Metastatic Breast Carcinoma in the Ovary (tissue), 3 donors: Measurements from ENCODE around the gene TTC23L.

GRCh38 chr5:28927399-28927773, 1889.0 kb upstream of the CDH9 start:
- PRO-cap, 3 experiments = no peak in any of the 3 experiments

GRCh38 chr5:30197761-30198366, 995.6 kb upstream of the CDH6 start:
- PRO-cap, 3 experiments = no peak in any of the 3 experiments

- PRO-cap, 3 experiments = no peak in any of the 3 experiments
Observed at GRCh38 chr5:31525956-31526616, 5.8 kb downstream of the DROSHA start.

GRCh38 chr5:31640090-31640734, 1.3 kb downstream of the PDZD2 start:
- PRO-cap, 3 experiments = no peak in any of the 3 experiments

- PRO-cap, 3 experiments = no peak in any of the 3 experiments
Observed at GRCh38 chr5:32109086-32110048, 64.8 kb downstream of the GOLPH3 start.

DNA sequence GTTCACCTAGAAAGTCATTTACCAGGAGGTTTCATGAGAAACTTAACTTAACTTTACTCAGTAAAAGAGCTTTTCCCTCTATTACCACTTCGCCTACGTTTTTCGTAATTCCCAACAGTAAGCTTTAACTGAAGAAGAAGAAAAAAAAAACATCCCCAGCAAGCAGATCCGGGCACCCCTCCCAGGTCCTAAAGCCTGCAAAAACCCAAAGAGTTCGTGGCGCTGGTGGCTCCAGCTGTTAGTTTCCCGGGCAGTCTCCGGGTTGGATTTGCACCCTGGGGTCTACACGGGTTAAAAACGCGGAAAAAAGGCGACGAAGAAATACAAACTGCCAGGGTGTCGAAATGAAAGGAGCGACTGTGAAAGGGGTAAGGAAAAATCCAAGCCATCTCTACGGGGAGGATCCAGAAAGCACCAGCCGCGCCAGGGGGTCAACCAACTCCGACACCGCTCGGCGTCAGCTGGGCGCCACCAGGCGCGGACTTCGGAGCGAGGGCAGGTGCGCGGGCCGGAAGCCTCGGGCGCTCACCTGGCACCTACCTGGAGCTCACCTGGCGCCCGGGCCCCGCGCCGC, 826 bp downstream of the GOLPH3 start:
- PRO-cap, 3 experiments = peak in 3 of 3 experiments; most common plus-strand start position 388 of the sequence (in 3); most common minus-strand start position 97 of the sequence (in 2)

- PRO-cap, 3 experiments = peak in 3 of 3 experiments; most common plus-strand start chr5:32174956 (in 1); most common minus-strand start chr5:32175069 (in 3)
Observed at GRCh38 chr5:32174894-32175482, 869 bp upstream of the GOLPH3 start.

- PRO-cap, 3 experiments = peak in 1 of 3 experiments; most common plus-strand start chr5:32274814 (in 1); most common minus-strand start chr5:32274693 (in 1)
Observed at GRCh38 chr5:32274447-32274997, 38.2 kb downstream of the MTMR12 start.

GRCh38 chr5:32331630-32332052, 18.9 kb upstream of the MTMR12 start:
- PRO-cap, 3 experiments = peak in 1 of 3 experiments; most common plus-strand start chr5:32331942 (in 1); most common minus-strand start chr5:32331729 (in 1)

DNA sequence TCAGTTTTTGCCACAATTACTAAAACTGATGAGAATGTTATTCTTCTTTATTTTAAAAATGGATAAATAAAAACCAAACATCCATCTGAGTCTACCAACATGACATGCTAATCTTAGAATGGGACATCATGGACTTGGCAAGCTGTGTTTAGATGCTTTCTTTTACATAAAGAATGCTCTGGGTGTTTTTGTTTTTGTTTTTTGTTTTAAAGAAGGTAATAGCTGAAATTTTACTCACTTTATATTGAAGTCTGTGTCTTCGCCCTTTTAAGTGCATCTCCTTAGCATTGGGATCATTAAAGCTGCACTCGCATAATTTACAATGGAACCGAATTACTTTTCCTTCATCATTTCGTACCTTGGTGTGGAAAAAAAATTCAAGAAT, 47.6 kb downstream of the ZFR start:
- PRO-cap, 3 experiments = no peak in any of the 3 experiments

DNA sequence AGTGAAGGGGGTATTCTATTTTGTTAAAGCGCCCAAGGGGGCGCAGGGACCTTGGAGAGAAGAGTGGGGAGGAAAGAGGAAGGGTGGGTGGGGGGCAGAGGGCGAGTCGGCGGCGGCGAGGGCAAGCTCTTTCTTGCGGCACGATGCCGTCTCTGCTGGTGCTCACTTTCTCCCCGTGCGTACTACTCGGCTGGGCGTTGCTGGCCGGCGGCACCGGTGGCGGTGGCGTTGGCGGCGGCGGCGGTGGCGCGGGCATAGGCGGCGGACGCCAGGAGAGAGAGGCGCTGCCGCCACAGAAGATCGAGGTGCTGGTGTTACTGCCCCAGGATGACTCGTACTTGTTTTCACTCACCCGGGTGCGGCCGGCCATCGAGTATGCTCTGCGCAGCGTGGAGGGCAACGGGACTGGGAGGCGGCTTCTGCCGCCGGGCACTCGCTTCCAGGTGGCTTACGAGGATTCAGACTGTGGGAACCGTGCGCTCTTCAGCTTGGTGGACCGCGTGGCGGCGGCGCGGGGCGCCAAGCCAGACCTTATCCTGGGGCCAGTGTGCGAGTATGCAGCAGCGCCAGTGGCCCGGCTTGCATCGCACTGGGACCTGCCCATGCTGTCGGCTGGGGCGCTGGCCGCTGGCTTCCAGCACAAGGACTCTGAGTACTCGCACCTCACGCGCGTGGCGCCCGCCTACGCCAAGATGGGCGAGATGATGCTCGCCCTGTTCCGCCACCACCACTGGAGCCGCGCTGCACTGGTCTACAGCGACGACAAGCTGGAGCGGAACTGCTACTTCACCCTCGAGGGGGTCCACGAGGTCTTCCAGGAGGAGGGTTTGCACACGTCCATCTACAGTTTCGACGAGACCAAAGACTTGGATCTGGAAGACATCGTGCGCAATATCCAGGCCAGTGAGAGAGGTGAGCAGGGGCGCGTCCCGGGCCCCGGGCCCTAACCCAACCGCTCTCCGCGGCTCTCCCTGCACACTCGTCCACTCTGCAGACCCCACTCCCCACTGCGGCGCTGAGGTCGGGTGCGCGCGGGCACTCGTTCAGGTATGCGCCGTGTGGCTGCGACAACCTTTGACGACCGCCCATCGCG, 859 bp downstream of the NPR3 start:
- PRO-cap, 3 experiments = peak in 1 of 3 experiments; most common minus-strand start position 465 of the sequence (in 1)

- PRO-cap, 3 experiments = no peak in any of the 3 experiments
Observed at GRCh38 chr5:33996486-33997211, 11.2 kb downstream of the AMACR start.

DNA sequence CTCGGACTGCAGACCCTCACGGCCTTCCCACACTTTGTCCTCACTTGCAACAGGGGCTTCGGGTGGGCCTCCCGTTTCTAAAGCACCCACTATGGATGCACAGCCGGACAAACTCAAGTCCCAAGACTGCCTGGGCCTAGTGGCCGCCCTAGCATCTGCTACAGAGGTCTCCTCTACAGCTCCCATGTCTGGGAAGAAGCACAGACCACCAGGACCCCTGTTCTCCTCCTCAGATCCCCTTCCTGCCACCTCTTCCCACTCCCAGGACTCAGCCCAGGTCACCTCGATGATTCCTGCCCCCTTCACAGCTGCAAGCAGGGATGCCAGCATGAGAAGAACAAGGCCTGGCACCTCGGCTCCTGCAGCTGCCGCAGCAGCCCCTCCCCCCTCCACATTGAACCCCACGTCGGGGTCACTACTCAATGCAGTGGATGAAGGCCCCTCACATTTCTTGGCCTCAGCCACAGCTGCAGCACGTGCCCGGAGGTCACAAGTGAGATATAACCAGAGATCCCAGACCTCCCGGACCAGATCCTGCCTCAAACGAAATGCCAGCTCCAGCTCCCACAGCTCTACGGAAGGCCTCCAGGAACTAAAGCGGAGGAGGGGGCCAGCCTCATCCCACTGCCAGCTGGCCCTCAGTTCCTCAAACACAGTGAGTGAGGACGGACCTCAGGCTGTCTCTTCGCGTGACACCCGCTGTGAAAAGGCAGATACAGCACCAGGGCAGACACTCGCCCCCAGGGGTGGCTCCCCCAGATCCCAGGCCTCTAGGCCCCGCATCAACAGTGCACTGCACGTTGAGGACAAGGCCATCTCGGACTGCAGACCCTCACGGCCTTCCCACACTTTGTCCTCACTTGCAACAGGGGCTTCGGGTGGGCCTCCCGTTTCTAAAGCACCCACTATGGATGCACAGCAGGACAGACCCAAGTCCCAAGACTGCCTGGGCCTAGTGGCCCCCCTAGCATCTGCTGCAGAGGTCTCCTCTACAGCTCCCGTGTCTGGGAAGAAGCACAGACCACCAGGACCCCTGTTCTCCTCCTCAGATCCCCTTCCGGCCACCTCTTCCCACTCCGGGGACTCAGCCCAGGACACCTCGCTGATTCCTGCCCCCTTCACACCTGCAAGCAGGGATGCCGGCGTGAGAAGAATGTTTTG, 149.8 kb upstream of the C1QTNF3 start:
- PRO-cap, 3 experiments = no peak in any of the 3 experiments

GRCh38 chr5:34485934-34486528, 170.1 kb upstream of the RAI14 start:
- PRO-cap, 3 experiments = peak in 1 of 3 experiments; most common plus-strand start chr5:34486455 (in 1)

GRCh38 chr5:34570490-34571821, 85.2 kb upstream of the RAI14 start:
- PRO-cap, 3 experiments = no peak in any of the 3 experiments

GRCh38 chr5:34838515-34839588, at the start of gene TTC23L:
TTC23L (plus strand) TSS chr5:34839164.
- PRO-cap, 3 experiments = peak in 3 of 3 experiments; most common plus-strand start chr5:34839199 (in 3); most common minus-strand start chr5:34839321 (in 3)

DNA sequence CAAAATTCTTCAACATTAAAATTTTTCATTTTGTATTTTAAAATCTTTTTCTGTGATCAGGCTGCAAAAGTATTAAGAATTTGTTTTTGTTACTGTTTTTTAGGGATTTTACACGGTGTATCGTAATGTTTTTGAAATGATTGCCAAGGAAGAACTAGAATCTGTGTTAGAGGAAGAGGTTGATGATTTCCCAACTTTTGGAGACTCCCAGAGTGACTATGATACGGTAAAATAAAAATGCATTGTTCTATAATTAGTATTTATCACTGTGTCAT, 6.6 kb downstream of the DNAJC21 start:
- PRO-cap, 3 experiments = no peak in any of the 3 experiments

DNA sequence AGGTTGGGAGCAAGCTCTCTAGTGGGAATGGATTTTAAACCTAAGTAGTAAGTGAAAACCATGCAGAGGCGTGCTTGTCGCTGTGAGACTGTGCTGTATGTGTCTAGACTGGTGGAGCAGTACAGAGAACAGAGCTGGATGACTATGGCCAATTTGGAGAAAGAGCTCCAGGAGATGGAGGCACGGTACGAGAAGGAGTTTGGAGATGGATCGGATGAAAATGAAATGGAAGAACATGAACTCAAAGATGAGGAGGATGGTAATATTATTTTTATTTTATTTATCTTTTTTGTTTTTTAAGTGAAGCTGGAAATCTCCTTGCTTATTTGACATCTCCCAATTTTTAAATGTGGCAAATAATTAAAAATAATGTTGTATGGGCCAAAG, 9.4 kb downstream of the DNAJC21 start:
- PRO-cap, 3 experiments = no peak in any of the 3 experiments

DNA sequence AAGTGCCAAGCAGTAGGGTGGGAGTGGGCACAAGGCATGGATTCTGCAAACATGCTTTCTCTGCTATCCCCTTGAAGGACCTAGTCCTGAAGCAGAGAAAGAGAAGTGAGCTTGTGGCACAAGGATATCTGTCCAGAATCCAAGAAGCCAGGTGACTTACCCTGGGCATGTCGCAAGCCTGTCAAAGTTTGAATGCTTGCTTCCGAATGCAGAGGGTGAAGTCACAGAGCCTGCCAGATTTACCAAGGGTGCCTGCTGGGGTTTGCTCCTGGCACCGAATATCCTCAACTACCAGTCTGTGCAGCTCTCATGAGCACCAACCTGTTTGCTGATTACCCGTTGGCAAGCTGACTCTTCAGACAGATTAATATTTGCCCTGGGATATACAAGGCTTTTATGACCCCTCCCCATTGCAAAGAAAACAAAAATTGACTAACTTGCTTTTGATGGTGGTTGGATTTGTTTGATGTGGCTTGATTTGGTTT, 82.1 kb upstream of the AGXT2 start:
- PRO-cap, 3 experiments = no peak in any of the 3 experiments

GRCh38 chr5:35230759-35231149, 467 bp upstream of the PRLR start:
- PRO-cap, 3 experiments = peak in 2 of 3 experiments; most common plus-strand start chr5:35230890 (in 1); most common minus-strand start chr5:35230858 (in 2)